ENCODE results near the gene E2F3.

DNA sequence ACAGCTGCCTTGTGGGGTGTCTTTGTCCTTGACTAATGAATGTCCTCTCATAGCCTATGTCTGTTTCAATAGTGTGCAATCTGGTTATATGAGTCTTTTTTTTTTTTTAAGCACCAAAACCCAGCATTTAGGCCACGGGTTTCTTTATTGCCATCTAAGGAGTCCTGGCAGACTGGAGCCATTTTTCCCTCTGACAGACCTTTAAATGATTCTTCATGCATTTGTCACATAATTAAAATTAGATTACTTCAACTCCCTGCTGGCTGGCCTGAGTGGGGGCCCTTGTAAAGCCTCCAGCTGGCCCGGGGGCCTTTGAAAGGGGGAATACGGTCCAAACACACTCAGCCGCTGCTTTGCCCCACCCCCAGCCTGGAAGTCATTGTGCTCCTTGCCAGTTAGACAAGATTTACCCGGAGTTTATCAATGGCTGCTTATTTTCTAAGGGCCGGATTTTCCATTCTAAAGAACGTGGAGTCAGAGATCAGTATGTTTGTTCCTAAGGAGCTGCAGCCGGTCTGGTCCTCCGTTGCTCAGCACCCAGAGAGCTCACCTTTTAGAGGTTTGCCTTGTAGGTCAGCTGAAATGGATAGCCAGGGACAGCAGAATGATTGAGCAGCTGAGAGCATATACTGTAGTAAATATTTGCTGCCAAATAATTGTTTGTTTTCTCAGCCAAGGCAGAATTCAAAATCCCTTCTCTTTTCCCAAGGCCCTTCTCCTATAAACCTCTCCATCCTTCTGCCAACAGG lies 68.6 kb upstream of the RBM24 start:
- PRO-cap, result no peak

DNA sequence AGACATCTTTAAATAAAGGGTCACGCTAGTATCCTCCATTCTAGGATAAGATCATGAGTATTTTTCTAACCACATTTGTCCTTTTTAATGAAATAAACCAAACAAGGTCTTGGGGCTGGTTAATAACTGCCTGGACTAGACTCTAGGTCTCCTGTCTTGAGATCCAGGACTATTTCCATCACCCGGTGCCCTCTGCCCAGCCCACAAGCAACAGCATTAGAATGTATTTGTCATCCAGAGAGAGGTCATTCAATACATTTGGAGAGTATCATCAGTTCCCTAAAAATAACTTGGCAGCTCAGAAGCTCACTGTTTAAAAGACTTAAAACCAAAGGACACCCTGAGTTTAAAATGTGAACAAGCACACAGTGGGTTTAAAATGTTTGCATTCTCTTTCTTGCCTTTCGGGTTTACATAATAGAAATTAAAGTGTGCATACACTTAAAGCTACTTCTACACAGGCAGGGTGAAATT lies 4.4 kb upstream of the RBM24 start:
- PRO-cap, result no peak

DNA sequence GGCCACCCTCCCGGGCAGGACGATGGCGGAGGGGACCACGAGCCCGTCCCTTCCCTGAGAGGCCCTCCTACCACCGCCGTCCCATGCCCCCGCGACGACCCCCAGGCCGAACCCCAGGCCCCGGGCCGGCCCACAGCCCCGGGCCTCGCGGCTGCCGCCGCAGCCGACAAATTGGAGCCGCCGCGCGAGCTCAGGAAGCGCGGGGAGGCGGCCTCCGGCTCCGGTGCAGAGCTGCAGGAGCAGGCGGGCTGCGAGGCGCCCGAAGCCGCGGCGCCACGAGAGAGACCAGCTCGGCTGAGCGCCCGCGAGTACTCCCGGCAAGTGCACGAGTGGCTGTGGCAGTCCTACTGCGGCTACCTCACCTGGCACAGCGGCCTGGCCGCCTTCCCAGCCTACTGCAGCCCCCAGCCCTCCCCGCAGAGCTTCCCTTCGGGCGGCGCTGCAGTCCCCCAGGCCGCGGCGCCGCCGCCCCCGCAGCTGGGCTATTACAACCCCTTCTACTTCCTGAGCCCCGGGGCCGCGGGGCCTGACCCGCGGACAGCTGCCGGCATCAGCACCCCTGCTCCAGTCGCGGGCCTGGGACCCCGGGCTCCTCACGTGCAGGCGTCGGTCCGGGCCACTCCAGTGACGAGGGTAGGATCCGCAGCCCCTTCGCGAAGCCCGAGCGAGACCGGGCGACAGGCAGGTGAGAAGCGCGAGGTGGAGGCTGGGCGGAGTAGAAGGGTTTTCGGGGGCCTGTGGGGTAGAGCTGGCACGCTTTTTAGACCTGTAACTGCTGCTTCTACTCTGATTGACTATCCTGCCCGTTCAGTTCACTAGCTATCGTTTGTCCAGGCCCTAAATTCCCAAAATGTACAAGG lies 565 bp downstream of the FAM8A1 start:
- PRO-cap, result no peak

DNA sequence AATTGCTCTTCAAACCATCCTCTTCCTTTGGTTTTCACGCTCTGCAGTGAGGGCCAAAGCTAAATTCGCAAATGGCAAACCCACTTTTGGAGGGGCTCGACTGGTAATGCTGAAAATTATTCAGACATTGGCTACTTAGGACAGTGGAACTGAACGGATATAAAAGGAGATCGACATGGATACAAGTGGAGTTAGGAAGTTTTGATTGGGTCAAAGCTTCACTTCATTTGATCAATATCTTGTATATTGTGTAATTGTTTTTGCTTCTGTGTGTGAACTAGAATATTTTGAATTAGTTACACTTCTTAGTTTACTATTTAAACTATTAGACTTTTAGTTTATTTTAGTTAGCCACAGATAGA lies 1.3 kb downstream of the FAM8A1 start:
- PRO-cap, result no peak

GRCh38 chr6:17836741-17837303 lies 130.1 kb upstream of the NUP153 start:
- PRO-cap, result no peak

- PRO-cap, result no peak
Measured at GRCh38 chr6:17865632-17866507, 121.6 kb downstream of the KIF13A start.

- PRO-cap, result no peak
Measured at GRCh38 chr6:17975136-17975834, 12.2 kb downstream of the KIF13A start.

GRCh38 chr6:17986560-17987374 lies 668 bp downstream of the KIF13A start:
- PRO-cap, result bidirectional peak, plus-strand start at chr6:17986867, minus-strand start at chr6:17986825

GRCh38 chr6:18053510-18053848 lies 66.0 kb upstream of the KIF13A start:
- PRO-cap, result no peak

DNA sequence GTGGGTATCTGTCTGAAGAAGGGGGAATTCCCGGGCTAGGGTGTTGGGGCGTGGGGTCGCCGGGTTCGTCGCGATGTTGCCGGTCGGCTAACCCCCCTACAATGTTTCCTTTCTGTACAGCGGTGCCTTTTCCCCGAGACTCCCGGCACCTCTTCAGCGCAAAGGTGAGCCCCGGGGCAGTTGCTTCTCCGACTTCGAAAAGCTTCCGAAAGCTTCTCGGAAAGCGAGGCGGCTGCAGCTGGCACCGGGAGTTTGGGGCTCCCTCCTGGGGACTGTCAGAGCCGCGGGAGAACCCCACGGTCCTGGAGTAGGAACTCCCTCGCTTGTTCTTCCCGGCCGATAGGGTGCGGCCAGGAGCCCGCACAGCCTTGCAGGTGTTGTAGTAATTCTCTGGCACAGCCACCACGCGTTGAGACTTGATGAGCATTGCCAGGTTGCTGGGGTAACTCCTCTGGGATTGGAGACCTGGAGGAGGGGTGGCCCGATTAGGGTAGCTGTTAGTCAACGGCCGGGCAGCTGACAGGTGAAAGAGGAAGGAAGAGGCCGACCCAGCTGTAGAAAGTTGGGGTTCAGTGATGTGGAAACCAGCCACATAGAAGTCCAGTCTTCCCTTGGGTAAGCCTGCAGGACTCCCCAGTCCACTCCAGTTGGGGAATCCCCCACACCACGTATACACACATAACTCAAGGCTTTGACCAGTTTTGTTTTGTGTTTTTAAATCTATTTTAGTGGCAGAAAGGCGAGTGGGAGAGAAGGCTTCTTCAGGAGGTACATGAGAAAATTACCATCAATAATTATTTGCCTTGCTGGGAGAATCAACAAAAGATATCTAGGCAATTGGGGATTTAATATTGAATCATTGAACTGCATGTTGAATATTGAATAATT lies 785 bp downstream of the KDM1B start:
- PRO-cap, result no peak

DNA sequence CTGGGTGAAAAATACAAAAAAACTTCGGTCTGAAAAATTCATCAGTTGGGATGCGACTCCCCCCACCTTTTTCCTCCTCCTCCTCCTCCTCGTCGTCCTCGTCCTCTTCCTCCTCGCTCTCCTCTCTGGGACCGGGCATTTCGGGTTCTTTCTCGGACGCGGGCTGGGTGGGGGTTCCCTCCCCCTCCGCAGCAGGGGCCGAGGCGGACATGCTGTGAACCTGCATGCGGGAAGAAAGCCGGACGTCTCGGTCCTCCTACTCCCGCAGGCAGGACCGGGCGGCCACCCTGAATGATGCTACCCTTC lies 600 bp downstream of the DEK start:
- PRO-cap, result no peak

GRCh38 chr6:19232083-19232670 lies 605.0 kb upstream of the ID4 start:
- PRO-cap, result no peak

- PRO-cap, result no peak
Measured at GRCh38 chr6:19432960-19433628, 404.1 kb upstream of the ID4 start.

GRCh38 chr6:20126020-20126704 lies 86.1 kb downstream of the MBOAT1 start:
- PRO-cap, result no peak

DNA sequence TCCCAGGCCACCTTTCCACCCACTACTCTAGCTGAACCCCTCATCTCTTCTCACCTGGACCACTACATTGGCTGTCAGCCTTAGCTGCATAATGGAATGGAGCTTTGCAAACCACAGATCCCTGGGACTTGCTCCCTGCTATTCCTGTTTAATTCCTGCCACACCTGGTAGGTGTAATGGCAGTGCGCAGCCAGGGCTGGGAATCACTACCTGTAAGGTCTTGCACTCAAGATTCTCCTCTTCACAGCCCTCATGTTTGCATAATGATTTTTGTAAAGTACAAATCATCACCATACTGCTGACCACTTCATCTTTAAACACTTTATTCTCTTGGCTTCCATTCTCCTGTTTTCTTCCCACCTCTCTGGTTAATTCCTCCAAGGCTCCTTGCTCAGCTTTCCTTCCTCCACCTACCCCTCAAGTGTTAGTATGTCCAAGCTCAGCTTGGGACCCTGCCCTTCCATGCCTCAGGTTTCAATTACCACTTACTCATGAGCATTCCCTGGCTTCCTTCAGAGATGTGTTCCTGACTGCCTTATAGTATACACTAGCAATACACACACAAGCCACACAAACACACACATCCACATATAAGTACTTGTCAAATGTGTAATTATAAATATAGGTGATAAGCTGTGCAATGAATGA lies 67.7 kb downstream of the MBOAT1 start:
- PRO-cap, result no peak

GRCh38 chr6:20208628-20209141 lies 3.6 kb downstream of the MBOAT1 start:
- PRO-cap, result no peak

DNA sequence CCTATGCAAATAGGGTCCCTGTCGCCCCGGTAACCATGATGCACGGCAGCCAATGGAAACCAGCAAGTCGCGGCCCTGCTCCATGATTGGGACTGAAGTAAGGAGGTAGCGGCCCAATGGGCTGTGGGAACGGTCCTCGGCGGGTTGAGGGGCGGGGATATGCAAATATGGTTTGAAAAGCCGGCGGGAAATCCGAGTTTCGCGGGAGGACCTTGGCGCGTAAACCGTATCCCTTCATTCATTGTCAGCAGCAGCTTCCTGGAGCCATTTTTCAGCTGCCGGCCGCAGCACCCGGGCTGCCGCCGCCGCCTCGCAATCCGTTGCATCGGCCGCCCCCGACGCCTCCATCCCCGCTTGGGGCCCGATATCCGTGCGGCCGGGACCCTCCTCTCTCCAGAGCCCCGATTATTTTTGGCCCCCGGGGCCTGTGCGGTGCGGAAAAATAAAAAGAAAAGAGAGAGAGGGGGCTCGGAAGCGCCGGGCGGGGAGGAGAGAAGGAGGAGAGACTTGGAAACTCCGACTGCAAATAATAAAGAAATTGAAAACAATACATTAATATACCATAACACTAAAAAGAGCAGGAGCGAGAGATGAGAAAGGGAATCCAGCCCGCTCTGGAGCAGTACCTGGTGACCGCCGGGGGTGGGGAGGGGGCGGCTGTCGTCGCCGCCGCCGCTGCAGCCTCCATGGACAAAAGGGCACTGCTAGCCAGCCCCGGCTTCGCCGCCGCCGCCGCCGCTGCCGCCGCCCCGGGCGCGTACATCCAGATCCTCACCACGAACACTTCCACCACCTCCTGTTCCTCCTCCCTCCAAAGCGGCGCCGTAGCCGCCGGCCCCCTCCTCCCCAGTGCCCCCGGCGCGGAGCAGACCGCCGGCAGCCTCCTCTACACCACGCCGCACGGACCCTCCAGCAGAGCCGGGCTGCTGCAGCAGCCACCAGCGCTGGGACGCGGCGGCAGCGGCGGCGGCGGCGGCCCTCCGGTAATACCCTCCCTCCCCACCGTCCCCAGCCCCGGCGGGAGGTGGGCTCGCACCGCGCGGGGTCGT lies at the start of gene E2F3:
E2F3 (plus strand) TSS at position 237 of the 1,049 bp plus-strand sequence.
- PRO-cap, result no peak

GRCh38 chr6:20411690-20412501 lies 10.2 kb downstream of the E2F3 start:
- PRO-cap, result no peak

DNA sequence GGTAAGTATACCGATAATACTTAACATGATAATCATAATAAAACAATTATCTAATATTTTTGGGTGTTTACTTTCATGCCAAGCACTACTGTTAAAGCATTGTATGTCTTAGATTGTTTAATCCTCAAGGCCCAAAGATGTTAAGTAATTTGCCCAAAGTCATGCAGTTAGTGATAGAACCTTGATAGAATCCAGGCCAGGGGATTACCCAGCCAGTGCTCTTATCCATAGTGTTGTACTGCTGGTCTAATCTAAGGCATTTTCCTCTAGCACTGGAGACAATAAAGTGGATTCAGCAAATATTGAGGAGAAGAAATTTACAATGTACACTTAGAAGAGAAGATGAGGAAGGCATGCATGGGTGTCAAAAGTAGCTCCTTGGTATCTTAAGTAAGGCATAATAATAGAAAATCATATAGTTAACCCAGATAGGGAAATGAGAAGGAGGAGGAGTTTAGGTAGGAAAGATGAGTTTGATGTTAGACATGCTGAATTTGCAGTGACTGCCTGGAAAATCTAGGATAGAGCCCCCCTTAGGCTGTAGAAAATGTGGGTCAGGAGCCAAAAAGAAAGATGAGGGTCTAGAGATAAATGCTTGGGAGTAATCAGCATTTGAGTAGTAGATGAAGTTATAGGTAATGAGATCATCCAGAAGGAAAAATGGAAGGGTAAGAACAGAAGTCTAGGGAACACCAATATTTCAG lies 473.5 kb downstream of the CDKAL1 start:
- PRO-cap, result no peak

DNA sequence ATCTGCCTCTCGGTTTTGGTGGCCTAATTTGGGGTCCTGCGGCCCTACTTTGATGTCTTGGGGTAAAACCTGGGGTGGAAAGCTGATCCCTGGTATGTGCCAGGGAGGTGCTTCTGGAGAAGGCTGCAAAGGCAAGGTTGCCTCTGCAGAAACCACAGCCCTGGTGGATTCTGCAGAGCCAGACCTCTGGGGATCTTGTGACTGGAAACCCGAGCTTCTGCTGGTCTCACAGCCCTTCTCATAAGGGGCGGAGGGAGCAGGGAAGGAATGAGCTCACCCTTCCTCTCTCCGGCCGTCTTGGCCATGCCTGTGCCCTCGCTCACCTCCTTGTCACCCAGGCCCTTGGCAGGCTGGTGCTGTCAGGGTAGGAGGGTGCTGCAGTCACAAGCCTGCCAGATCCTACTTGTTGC lies 245.2 kb upstream of the SOX4 start:
- PRO-cap, result no peak

Measured in aorta (tissue), 1 donor.